Mesangial cell (primary cell): ENCODE data around the genes EEF1AKMT4, MAGEF1 and IGF2BP2.

- RAMPAGE, long total RNA = no peak
Measured at GRCh38 chr3:183653617-183654089, 18.2 kb downstream of the KLHL24 start.

DNA sequence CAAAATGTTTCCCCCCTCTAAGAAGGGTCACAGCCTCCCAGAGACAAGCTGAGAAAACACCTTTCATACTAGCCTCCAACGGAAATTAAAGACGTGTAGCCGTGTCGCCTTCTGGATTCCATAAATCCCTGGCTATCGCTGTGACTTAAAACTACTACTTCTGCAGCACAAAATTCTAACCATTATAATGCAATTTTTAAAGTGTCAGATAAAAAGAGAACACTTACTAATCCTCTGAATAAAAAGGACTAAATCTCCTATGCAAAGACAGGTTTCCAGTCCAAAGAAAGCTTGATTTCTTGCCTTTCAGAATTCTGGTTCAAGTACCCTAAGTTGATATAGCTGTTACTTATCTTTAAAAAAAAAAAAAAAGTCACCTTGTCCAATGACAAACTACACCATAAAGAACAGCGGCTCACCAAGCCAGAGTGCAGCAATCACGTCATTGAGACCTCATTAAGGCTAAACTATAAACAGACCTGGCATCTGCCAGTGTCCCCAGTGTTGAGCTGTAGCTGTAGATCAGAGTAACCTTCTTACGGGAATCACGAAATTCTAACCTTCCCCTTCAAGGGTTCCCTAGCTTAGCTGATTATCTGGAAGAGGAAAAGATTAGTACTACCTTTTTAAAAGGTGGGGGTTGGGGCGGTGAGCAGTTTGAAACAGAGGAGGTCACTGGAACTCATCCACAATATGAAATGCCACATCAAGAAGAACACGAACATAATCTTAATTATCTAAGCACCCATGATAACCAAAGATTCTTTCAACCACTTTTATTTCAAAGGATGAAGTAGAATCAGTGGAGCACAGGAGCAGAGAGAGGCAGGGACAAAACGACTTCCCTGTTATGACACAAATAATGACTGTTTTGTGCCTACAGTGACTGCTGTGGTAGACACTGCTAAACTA, 2.1 kb downstream of the ABCC5 start:
- RAMPAGE, long total RNA = no peak

DNA sequence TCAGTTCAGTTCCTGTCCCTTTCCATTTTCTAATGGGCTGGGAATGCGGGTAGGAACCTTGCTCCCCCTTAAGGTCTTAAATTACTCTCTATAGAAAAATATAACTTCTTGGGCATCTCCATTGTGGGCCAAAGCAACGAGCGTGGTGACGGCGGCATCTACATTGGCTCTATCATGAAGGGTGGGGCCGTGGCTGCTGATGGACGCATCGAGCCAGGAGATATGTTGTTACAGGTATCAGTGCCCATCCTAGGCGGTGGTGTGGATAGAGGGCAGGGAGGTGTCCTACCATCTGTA, 8.7 kb upstream of the AP2M1 start:
- RAMPAGE, long total RNA = no peak

- RAMPAGE, long total RNA = no peak
Measured at GRCh38 chr3:184186262-184187099, 482 bp downstream of the ABCF3 start.

- RAMPAGE, long total RNA = no peak
Measured at GRCh38 chr3:184249116-184249860, at the start of gene EEF1AKMT4. Gene EEF1AKMT4, plus strand, starts transcription at chr3:184249672.

GRCh38 chr3:184323635-184324423, 9.4 kb downstream of the EIF4G1 start:
- RAMPAGE, long total RNA = no peak

- RAMPAGE, long total RNA = no peak
Measured at GRCh38 chr3:184519548-184519747, 42.1 kb upstream of the EPHB3 start.

- RAMPAGE, long total RNA = no peak
Measured at GRCh38 chr3:184579209-184579882, 17.8 kb downstream of the EPHB3 start.

GRCh38 chr3:184711767-184712592, at the start of gene MAGEF1:
Gene MAGEF1, minus strand, starts transcription at chr3:184712064.
- RAMPAGE, long total RNA = start-site peak on the minus strand at chr3:184711958-184712046, 369 reads

- RAMPAGE, long total RNA = no peak
Measured at GRCh38 chr3:184765810-184766162, 46.2 kb upstream of the VPS8 start.

GRCh38 chr3:184820181-184820694, 8.3 kb downstream of the VPS8 start:
- RAMPAGE, long total RNA = no peak

DNA sequence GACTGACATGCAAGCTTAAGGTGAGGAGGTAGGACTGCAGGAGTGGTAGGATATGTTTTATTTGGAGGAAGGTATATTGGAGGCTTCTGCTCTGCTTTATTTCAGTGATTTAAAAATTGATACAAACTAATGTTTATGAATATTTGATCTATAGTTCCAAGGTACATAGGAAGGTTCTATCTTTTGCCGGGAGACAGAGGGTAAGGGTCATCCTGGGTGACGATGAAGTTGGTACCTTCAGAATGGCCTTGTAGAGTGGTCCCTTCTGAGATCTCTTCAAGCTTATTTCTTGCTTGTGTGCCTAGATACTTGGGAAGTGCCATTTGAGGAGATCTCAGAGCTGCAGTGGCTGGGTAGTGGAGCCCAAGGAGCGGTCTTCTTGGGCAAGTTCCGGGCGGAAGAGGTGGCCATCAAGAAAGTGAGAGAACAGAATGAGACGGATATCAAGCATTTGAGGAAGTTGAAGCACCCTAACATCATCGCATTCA, 61.6 kb downstream of the TMEM41A start:
- RAMPAGE, long total RNA = no peak

DNA sequence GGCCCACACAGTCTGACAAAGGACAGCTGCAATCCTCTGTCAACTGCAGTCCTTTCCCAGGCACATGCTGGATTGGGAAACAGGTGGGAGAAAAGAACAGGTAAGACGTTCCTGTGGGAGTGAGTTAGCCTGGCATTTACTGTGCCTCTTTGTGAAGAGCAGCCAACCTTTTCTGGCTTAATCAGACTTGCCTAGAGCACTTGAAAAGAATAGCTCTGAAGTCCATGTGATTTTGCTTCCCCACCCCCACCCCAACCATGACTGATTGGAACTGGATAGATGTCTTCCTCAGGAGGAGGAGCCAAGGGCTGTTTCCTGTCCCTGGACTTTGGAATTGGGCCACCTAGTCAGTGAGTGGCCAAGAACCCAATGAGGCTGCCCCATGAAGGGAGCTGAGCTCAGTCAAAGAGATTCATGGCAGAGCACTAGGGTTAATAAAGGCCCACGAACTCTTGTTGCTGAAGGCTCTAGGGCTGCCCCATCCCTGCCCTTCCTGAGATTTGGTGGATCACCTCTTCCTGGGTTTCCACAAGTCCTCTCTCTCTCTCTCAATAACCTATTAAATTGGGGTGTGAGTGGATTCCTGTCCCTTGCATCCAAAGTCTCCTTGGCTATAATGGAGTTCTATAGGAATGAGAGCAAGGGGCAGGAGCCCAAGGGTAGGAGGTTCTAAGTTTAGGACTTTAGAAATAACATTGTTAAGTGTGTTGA, 4.8 kb upstream of the TMEM41A start:
- RAMPAGE, long total RNA = no peak

GRCh38 chr3:185558288-185558900, 6.0 kb upstream of the LIPH start:
- RAMPAGE, long total RNA = no peak

DNA sequence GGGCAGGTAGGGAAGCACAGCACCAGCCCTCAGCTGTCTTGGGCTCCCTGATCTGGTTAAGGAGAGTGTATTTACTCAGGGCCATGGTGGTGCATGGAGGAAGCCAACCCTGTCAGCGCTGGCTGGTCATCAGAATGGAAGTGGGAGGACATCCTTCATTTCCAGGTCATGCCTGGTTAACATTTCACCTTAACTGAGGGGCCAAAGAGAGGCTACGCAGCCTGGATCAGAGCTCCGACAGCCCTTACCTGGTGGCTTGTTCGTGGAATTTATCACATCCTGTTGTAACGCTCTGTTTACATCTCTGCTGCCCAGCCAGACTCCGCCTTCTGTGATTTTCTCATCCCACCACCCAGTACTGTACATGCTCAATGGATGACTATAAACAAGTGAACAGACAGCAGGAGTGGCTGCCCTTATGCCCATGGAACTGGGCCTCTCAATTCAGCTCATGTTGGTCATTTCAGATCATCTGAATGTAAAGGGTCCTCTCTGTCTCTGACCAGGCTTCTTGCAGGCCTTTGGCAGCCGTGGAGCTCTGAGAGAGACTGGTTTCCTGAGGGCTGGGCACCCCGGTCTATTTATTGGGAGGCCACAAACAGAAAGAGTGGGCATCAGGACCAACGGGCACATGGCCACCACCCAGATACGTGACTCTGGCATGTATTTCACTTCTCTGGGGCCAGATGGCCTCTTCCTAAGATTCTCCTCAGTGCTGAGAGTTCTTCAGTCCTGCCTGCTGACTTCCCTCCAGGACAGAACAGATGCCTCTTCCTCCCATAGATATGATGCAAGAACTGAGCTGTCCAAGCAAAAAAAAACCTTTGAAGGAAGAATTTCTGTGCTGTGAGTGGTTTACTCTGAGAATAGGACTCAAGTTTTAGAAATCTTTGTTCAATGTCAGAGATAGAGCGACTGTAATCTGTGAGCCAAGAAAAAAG, 108.0 kb downstream of the IGF2BP2 start:
- RAMPAGE, long total RNA = no peak

DNA sequence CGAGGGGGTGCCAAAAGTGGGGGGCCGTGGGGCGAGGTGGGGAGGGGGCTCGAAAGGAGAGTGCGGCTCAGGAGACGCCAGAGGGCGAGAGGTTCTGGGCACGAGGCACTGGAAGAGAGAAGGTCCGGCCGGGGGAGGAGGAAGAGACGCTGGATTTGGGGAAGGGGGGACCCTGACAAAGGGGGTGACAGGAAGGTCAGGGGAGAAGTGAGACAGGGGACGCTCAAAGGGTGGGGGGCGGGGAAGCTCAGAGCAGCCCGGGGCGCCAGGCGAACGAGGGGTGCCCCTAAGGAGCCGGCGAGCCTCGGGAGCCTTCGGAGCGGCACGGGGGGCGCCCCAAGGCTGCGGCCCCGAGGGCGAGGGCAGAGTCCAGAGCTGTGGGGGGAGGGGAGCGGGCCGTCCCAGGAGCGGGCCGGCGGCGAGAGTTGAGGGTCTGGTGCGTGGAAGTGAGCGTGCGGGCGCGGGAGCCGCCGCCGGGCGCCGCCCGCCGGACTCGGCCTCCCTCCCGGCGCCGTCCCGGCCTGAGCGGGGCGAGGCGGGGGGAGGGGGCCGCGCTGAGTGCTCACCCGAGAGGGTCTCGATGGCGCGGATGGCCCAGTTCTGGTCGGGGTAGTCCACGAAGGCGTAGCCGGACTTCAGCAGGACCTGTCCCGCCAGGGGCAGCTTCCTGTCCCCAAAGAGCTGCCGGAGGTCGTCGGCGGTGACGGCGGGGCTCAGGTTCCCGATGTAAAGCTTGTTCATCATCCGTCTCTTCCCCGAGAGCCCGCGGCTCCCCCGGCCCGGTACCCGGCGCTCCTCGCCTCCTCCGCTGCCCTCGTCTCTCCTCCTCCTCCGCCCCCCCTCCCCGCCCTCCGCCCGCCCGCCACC, at the start of gene IGF2BP2:
Gene IGF2BP2, minus strand, starts transcription at position 826 of the 867 bp plus-strand sequence.
- RAMPAGE, long total RNA = start-site peak on the minus strand centred at position 784 of the sequence, 66 bp wide, 1,297 reads

- RAMPAGE, long total RNA = no peak
Measured at GRCh38 chr3:185919664-185920187, 18.1 kb downstream of the TRA2B start.

DNA sequence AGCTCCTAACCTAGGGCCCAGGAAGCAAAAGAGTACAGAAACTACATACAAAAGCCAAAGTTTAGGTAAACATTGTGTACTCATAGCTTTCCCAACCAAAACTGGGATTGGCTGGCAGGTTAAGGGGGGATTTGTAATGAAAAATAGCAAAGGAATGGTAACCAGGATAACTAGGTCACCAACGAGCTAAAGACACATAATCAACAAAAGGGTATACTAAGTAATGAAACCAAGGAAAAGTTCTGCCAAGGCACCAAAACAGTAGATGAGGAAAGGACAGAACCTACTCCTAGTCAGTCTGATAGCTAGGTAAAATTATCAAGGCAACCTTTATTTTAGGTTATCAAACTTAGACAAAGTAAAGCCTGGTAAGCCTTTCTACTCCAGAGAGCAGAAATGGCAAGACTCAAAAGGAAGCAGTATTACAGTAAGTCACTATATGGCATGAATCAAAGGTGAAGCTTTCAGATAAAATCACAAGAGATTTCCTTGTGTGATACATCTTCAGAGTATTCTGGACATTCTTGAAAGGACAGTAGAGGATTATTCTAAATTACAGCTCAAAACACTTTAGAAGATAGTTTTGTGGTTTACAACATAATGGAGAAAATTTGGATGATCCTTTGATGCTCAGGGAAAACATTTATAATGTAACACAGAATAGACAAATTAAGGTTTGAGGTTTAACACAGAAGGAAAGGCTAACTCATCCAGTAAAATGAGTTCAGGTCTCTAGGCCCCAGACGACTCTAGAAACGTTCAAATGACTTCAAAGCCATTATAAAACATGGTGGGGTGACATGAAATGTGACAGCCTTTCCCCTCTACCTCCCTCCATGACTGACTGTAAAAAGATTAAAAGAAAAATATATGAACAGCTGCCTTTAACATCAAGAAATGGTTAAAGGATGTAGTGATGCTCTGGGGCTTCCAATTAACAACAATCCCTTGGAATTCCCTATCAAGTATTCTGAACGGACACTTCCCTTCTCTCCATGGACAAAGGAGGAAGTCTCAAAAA, 9.9 kb downstream of the TRA2B start:
- RAMPAGE, long total RNA = no peak

DNA sequence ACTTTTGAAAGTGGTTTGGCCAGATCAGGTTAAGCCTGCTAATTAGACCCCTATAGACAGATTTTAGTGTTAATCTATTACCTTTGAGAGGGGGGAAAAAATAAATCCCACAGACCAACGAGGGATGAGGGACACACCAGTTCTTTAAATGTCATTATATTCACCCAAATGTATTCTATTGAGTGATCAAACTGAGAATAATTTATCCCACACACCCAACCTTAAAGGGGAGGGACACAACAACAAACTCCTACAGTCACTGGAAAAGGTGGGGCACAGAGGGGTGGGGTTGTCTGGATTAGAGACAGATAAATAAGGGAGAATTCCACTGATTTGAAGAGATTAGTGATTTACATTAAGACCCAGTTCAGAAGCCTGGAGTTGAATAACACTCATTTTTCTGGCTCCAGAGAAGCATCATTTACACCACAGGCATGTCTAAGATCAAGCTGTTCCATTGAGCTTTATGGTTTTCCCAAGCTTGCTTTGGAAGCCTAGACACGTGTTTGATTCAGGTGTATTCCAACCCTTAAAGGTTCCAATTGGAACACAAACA, 2.5 kb downstream of the TRA2B start:
- RAMPAGE, long total RNA = no peak

DNA sequence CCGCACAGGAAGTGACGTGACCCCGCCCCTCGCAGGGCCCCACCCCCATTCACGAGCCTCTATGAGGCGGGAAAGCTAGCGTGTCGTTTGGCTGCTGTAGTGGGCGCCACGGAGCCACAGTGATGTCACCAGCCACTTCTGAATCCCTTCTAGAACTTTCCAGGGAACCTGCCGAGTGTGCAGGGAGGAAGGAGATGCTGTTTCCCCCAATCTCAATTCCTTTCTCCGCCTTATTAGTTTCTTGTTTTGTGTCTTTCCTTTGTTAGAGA, 251 bp upstream of the TRA2B start:
- RAMPAGE, long total RNA = no peak